AG09319 (cell line): ENCODE measurements around the gene LEMD1.

DNA sequence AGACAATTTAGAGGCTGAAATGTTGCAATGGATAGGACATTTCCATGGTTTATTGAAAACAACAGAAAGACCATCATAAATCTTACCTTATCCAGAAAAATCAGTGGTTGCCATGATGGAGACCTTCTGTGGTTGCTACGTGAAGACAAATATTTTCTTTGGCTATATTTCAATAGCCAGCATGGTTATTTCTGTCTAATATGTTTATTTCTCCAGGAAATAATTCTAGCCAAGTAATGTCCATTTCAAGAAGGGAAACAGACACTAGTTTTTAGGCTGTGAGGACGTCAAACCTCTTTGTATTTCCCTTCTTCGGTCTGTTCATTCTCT lies 7.0 kb upstream of the NFASC start:
- RRBS: no CpG with 5 or more reads among the region's 3 CpGs

DNA sequence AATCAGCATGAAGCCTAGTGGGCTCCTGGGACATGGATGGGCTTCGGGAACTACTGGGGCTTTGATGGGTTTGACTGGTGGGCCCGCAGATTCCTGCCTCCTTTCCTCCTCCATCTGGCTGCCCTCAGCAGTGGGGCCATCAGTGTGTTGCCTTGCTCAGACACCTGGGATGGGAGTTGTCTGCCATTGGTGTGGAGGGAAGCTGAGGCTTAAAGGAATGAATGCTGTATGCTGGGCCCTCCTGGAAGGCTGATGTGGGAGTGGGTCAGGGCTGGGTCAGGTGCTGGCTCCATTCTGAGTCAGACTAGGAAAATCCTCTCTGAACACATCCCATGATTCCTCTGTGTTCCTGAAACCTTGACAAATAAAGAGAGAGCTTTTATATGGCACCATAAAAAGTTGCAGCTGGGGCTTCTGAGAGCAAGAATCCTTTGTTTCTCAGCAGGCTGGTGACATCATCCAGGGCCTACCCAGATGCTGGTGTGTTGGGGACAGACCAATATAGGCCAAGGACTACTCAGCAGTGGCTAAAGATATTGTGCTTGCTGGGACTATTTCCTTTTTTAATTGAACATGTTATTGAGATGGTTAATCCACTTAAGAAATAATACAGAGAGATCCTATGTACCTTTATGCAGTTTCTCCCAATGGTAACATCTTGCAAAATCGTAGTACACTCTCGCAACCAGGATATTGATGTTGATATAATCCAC lies 14.4 kb downstream of the NFASC start:
- RRBS: no CpG with 5 or more reads among the region's 4 CpGs

GRCh38 chr1:204885220-204886306 lies 57.1 kb downstream of the NFASC start:
- RRBS: no CpG with 5 or more reads among the region's 13 CpGs

DNA sequence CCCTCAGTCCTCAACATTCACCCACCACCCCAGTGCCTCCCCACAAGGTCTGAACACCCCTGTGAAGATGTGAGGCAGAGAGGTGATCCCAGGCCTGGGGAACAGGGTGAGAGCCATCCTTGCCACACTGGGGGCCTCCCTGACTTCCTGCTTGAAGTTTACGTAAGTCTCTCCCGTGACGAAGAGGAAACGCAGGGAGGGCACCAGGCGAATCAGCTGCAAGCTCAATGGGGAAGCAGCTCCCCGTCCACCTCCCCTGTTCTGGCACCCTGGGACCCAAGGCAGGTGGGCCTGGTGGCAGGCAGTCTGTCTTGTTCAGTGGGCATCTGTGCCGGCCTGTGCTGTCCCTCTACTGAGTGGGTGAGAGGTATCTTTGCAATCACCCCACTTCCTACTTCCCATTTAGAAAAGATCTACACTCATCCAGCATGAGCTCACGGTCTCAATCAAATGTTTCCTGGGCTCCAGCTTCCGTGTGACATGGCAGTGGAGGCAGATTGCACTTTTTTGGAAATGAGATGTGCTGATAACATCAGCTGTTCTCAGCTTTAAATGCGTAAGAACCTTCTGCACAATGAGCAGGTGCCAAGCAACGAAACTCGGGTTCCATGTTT lies 50.4 kb upstream of the CNTN2 start:
- RRBS: no CpG with 5 or more reads among the region's 12 CpGs

DNA sequence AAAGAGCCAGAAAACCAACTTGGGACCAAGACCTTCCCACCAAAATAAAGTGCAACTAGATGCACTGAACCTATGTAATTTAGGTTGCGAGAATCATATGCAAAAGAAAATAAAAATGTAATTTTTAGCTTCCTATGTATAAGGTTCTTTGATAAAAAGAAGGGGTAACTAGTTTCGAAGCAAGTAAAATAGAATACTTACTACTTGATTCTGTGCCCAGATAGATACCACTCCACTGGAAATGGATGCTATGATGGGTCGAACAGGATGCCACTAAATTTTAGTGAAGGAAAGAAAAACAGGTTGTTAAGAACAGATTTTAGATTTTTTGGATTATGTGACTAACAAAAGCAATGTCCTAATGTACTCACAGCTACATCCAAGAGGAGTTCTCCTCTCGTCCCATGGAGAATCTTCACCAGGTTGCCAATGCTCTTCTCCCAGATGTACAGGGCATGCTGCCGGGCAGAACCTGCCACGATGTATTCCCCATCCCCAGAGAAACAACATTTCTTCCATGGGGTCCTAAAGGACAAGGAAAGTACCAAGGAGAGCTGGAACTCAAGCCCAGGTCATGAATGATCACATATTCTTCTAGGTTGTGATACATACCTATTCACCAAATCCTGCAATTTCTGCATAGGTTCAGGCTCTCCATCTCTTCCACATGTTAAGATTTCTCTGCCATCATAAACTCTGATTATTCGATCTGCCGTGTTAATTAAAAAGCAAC lies 15.4 kb upstream of the TMEM81 start:
- RRBS: no CpG with 5 or more reads among the region's 8 CpGs

GRCh38 chr1:205258642-205259569 lies 31.2 kb downstream of the TMCC2 start:
- RRBS: no CpG with 5 or more reads among the region's 12 CpGs

DNA sequence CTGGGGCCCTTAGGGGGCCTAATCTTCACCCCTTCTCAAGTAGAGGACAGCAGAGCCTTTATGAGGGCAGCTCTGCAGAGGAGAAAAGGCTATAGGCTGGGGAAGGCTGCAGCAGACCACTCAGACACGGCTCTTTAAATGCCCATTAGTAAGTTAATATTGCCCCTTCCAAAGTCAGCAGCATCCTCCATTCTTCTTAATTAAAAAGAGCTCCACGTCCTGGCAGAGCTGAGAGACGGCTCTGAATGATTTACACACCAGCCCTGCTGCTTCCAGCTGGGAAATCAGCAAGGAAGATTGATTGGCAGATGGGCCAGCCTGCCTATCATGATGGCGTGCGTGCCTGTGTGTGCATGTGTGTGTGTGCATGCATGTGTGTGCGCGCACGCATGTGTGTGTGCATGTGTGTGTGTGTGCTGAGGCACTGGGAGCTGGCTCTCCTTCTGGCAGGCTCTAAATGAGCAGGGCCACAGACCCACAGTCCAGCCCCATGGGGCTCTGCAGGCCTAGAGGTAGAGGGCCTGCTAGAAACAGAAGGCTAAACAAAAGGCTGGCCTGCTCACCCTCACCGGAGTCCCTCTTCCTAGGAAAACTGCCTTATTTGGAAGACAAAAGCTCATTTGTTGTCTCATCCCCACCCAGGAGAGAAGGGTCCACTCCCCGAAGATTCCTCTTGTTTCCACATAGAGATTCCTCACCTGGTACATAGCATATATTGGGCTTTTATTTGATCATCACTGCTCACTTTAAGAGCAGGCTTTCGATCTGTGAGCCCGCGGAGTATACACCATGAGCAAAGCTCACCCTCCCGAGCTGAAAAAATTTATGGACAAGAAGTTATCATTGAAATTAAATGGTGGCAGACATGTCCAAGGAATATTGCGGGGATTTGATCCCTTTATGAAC lies 6.0 kb downstream of the KLHDC8A start:
- RRBS: no CpG with 5 or more reads among the region's 15 CpGs

GRCh38 chr1:205421584-205422471 lies at the start of gene LEMD1:
TSS of gene LEMD1 (minus strand) at chr1:205422056.
- RRBS: no CpG with 5 or more reads among the region's 4 CpGs

DNA sequence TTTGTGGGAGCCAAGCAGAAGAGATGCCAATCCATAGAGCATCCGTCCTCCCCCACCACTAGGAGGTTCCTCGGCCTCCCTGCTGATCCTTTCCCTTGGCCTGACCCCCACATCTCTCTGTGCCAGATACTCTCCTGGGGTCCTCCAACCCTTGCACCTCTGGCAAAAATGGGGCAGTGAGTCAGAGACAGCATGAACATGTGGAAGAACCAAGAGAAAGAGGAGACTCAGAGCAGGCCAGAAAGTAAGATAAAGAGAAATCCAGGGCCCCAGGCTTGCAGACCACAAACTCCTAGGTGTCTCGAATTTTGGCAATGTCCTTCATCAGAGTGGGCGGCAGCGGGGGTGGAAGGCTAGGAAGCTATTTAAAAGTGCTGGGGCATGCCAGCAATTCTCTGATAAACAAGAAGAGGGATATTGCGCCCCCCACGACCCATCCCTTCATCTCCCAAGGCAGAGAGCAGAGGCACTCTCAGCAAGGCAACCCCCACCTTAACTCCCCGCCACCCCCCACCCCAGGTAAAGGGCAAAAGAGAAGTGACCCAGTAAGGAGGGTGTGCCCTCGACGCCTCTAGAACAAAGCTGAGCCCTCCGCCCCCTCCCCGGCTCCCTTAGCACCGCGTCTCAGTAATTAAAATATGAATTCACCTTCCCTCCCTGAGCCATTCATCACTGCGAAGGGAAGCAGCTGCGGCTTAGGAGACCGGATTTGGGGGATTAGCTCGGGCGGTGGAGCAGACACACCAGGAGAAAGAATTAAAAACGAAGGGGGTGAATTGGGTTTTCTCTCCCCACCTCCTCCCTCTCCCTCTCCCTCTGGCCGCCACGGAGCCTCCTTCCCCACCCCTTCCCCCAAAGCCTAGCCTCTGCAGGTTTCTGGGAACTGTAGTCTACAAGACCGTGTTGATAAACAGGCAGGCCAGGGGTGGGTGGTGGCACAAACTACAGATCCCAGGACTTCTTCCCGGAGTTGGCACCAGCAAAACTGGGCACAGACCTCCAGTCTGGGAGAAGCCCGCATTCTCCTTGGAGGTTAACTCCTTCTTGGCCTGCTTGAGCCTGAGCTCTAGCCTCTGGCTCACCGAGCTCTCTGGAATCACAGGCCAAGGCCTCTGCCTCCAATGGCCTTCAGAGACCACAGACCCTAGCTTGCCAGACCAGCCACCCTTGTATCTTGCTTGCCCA lies 11.1 kb downstream of the BLACAT1 start:
- RRBS: 0% methylated on average over 3 of the region's 26 CpGs

DNA sequence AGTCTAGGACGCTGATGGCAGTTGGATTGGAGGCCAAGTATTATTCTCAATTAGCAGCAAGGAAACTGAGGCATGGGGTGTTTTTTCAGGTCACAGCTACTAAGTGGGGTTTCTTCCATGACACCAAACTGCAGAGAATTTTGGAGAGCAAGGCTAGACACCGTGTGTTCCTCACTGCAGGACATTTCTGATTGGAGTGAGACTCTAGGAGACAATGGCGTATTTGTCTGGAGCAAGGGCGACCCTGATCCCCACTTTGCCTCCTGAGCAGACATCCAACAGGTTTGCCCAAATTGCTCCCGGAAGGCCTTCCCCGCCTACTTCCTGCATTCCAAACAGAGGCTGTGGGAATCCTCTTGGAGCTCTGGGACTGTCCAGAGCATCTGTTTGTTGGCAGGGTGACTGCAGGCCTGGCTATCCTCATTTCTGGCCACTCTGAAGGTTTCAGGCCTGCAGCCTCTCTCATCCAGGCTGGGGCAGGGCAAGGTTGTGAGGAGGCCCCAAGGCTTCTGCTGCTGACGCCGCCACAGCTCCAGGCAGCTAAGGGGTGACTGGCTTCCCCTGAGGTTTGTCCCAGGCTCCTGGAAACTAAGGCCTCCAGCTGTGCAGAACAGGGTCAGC lies 11.2 kb downstream of the CDK18 start:
- RRBS: no CpG with 5 or more reads among the region's 8 CpGs

DNA sequence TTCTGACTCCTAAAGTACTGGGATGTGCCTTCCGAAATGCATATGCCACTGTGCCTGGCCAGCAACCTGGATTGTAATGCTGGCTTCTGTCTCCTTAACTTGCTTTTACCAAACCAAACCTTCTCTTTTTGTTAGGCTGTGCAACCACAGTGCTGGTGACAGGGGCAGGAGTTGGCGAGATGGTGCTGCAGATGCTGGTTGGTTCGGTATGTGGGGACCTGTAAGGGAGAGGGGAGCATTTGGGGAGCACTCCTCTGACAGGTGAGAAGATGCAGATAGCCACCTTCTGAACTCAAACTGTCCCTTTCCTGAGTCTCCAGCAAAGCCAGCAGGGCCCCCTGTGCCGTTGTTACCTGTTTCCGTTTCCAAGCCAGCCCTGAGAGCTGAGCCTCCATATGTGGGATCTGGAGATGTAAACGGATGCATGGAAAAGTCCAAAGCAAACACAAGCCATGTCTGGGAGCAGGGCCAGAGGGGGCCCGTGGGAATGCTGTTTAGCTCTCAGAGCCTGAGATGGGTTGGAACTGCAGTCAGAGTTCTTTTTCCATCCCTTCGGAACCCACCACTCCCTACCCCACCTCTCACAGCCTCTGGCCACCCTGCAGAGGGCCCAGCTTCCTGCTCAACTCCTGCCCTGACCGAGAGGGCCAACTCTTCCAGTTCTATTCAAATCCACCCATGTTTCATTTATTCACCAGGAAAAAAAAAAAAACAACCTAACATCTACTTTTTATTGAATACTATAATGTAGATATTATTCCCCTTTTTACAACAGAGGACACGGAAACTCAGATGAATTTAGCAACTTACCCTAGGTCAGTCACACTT lies 29.0 kb downstream of the MFSD4A start:
- RRBS: no CpG with 5 or more reads among the region's 10 CpGs

DNA sequence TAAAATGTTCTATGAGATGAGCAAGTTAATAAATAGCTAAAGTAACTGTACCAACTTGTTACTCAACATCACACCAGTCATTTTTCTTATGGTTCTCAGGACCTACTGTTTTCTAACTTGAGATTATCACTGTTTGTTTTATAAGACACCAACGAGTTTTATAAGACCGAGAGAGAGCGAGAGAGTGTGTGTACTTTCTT lies 12.4 kb downstream of the ELK4 start:
- RRBS: no CpG with 5 or more reads among the region's 3 CpGs

GRCh38 chr1:205703455-205703883 lies 23.2 kb upstream of the SLC45A3 start:
- RRBS: no CpG with 5 or more reads among the region's 2 CpGs

GRCh38 chr1:205713164-205714191 lies 33.2 kb upstream of the SLC45A3 start:
- RRBS: no CpG with 5 or more reads among the region's 5 CpGs

DNA sequence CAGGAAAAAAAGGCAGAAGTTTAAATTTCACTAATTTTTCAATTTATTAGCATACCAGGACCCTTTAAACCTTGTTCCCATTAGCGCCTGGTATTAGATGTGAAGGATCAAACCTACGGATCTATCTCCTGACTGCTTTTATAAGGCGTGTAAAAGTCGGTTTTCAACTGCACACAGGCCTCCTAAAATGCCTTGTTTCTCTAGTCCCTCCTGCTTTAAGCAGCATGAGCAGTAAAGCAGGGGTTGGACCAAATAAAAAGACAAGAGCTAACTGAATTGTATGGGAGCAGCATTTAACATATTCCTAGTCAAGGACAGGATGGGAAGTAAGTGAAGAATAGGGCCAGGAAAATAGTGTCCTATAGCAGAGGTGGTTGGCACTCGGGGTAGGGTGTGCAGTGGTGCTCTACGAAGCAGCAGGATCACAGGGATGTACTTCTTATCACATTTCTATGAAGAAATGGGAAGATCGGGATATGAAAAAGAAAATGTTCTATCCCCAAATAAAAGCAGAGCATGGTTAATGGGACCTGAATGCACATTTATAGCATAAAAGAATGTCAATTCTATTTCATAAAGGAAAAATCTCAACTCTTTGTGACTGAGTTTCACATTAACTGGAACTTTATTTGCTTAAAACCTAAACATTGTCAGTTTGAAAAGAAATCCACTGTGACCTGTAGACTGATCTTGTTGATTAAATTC lies 33.1 kb downstream of the NUCKS1 start:
- RRBS: no CpG with 5 or more reads among the region's 7 CpGs

DNA sequence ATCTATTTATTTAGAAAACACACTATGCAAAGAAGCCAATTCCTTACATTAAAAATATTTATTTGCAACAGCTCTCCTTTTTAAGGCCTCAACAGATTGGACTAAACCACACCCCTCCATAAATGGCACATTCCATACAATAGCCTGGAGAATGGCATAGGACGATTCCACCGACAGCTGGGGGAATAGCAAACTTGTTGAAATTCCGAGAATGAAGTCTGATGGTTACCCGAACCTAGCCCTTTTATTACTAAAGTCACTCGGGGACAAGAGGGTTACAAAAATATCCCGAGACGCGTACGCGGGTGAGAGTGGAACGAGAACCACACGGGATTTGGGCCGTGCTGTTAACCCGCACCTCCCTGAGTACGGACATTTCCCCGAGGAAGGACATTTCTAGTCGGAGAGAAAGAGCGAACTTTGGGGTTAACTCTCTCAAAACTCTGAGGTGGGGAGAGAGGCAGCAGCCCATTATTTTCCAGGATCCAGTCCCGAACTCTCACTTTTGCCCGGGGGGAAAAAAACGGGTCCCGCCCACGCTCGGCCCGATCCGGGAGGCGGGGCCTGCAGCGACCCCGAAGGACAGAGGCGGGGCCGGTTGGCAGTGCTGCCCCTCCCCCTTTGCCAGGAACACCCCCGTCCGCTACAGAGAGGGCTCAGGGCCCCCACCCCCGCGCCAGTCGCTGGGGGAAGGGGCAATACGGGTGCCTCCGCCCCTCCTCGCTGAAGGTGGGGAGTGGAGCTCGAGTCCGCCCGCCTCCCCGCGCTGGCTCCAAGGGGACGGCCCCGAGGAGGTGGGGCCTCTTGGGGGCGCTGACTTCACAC lies 948 bp downstream of the NUCKS1 start:
- RRBS: 1% methylated on average over 12 of the region's 47 CpGs

DNA sequence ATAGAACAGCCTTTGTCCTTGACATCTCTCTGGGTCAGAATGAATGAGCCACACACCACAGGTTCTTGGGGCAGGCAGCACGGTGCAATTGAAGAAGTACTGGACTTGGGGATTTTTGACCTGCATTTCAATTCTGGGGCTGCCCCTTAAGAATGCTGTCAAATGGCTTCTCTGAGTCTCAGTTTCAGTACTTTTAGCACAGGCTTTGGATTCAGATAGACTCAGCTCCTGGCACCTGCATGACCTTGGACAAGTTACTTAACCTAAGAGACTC lies 13.5 kb upstream of the SLC41A1 start:
- RRBS: no CpG with 5 or more reads among the region's 1 CpG

- RRBS: no CpG with 5 or more reads among the region's 3 CpGs
Observed at GRCh38 chr1:205900033-205900350, 43.3 kb downstream of the SLC26A9 start.

- RRBS: no CpG with 5 or more reads among the region's 9 CpGs
Observed at GRCh38 chr1:205961997-205962586, 18.8 kb upstream of the SLC26A9 start.

DNA sequence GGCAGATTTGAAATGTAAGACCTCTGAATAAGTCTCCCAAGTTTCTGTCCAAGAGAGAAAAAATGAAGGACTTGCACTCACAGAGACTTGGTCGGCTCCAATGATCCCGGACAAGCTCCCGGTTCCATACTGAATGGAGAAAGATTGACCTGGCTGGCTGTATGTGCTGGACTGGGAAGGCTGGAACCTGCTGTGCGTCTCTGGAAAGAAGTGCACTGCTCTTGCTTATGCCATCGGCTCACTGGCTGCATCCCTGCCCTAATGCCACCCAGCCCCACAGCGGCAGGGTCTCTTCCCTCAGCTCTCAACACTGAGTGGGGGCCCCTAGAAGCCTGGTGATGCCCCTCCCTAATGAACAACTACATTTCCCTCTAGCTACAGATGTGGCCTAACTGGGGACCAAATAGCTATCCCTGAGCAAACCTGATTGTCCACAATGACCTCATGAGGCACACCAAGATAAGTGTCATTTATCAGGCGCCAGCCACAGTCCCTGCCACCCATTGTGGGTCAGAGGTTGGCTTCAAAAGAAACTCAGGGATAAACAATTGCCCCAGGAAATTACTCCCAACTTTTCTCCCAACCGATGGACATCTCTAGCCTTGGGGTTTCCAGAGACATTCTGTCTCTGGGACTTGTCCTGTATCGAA lies 2.6 kb downstream of the CTSE start:
- RRBS: no CpG with 5 or more reads among the region's 9 CpGs